Type B pancreatic cell (in vitro differentiated cells): ENCODE results near the gene GABPB1.

- PRO-cap: bidirectional peak, plus-strand start at chr15:45522519, minus-strand start at chr15:45522470
Observed at GRCh38 chr15:45521859-45522713, 469 bp downstream of the SLC30A4 start.

- PRO-cap: no peak
Observed at GRCh38 chr15:45648440-45649286, 13.8 kb downstream of the SQOR start.

GRCh38 chr15:46472606-46473018 lies 837.8 kb downstream of the SQOR start:
- PRO-cap: no peak

DNA sequence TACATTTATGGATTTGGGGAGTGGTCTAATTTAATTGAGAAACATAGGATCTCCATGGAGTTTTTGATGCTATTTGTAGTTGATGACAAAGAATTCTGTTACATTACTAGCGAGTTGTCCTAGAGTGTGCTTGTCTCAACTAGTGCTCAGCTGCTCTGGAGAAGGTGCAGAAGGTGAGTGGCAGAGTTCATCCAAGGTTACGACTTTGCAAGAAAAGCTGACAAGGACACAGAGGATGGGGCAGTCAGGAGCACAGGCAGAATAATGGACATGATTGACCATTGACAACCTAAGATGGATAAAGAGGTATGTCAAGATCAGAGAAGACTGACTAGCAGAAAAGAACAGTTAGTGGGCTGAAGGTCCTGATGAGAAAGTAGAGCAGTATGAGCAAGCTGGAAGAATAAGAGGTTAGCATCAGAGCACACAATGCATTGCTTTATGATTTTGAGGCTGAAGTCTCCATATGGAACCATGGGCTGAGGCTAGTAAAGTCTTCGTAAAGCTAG lies 35.9 kb downstream of the SEMA6D start:
- PRO-cap: no peak

DNA sequence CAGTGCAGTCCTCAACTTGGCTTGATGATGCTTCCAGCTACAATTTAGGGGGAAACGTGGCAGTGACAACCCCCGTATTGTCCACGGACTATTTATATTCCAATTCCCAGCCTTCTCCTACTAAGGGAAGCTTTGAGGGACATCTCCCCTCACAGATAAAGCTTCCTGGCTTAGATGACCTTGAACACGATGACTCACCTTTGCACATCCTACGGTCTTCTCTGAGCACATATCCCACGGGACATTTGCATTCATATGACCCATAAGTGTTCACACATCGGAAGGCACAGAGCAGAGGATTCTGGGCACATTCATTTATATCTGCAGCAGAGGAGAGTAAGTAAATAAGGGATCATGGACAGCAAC lies 101.4 kb downstream of the DUT start:
- PRO-cap: no peak

- PRO-cap: no peak
Observed at GRCh38 chr15:49421813-49422571, 1.1 kb upstream of the FGF7 start.

- PRO-cap: no peak
Observed at GRCh38 chr15:50100625-50100893, 18.5 kb downstream of the ATP8B4 start.

DNA sequence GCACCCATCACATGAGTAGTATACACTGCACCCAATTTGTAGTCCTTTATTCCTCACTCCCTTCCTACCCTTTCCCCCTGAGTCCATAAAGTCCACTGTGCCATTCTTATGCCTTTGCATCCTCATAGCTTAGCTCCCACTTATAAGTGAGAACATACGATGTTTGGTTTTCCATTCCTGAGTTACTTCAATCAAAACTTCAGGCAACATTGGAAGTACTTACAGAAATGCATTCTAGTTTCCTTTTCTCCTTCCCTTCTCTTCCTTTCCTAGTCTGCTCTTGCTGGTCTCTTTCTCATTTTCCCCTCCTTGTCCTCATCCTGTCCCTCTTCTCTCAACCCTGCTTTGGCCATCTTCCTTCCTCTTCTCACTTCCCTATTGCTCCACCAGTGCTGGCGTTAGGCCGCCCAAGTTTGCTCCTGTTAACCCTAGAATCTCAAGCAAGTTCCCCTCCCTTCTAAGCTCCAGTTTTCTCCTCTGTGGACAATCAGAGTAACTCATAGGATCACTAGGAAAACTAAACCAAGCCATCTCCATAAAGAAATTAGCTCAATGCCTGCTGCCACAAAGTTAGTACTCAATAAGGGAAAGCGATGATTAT lies 4.7 kb downstream of the ATP8B4 start:
- PRO-cap: no peak

- PRO-cap: no peak
Observed at GRCh38 chr15:50227033-50227588, 38.4 kb downstream of the HDC start.

- PRO-cap: bidirectional peak, plus-strand start at chr15:50354749, minus-strand start at chr15:50354754; bidirectional peak, plus-strand start at chr15:50354987, minus-strand start at chr15:50355163; bidirectional peak, plus-strand start at chr15:50355467, minus-strand start at chr15:50355448
Observed at GRCh38 chr15:50354630-50355732, at the start of gene GABPB1. GABPB1 (minus strand) TSS chr15:50355198.

DNA sequence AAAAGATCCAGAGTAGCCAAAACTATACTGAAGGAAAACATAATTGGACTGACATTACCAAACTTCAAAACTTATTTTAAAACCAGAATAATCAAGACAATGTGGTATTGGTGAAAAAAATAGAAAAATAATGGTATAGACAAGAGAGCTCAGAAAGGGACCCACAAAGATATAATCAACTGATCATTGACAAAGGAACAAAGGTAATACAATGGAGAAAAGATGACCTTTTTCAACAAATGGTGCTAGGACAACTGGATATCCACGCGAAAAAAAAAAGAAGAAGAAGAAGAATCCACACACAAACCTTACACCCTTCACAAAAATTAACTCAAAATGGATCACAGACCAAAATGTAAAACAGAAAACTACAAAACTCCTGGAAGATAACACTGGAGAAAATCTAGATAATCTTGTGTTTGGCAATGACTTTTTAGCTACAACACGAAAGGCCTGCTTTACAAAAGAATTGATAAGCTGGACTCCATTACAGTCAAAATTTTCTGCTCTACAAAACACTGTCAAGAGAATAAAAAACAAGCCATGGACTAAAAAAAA lies 9.4 kb downstream of the USP50 start:
- PRO-cap: no peak

GRCh38 chr15:50635625-50635824 lies 51.1 kb downstream of the TRPM7 start:
- PRO-cap: no peak

DNA sequence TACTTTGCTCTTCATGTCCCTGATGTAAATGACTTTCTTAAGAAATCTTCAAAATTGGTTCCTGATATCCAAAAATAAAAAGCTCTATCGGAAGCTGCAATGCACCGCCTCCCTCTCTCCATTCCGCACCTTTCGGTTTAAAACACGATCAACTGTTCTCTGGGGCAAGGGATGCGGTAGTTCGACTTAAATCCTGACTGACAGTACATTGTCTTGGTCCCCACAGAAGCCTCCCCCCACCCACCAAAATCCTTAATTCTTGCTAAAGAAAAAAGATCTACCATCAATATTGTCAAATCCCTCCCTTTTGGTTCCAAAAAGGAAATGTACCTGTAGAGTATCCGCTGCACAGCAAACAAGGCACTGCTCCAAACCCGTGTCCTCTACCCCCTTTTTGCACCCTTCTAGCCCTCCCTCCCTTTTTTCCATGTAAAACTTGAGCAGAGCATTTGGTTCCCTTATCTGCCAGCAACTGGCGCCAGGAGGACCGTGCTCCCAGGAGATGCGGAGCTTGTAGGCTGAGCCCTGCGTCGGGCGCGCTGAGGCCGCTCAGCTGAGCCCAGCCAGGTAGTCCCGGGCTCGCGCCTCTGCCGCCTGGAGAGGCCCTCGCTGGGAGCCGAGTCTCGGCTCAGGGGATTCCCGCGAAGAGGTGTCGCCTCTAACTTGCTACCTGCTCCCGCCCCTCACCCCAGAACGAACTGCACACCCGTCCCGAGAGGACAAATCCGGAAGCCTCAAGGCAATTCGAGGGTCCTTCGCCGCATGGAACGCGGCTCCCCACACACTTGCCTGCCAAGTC lies 727 bp downstream of the TRPM7 start:
- PRO-cap: bidirectional peak, plus-strand start at position 742 of the sequence, minus-strand start at position 589 of the sequence

DNA sequence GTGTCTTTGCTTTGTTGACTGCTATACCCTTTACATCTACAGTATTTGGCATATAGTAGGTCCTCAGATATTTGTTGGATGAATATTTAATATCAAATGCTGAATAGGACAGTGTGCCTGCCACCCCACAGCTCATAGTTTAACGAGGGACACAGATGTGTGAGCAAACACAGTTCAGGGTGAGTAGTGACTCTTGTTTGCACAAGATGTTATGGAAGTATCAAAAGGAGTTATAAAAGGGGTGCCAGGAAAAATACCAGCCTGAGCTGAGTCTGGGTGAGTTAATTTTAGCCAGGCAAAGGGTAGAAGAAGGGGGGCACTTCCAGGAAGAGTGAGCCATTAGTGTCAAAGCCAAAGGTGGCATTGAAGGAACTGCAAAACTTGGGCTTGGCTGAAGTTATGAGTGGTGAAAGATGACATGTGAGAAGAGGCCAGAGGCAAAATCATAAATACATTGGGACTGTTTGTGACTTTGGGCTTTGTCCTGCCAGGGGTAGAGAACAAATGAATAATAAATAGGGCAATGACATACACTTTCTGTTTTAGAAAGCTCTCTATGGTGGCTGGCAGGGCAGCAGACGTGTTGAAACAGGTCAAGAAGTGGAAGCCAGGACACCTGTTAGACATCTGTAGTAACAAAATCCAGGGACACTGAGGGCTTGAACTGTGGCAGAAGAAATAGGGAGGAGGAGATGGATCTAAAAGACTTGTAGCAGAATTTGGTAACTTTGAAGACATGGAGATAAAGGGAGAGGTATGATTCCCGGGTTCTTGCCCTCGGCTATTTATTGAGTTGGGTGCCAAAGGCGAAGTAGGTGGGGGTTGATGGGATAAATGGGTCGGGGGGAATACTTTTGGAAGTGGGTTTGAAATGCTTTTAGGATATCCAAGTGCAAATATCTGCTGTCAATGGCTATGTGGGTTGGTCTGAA lies 2.0 kb upstream of the SPPL2A start:
- PRO-cap: no peak

GRCh38 chr15:50877004-50877528 lies 31.4 kb upstream of the AP4E1 start:
- PRO-cap: no peak

DNA sequence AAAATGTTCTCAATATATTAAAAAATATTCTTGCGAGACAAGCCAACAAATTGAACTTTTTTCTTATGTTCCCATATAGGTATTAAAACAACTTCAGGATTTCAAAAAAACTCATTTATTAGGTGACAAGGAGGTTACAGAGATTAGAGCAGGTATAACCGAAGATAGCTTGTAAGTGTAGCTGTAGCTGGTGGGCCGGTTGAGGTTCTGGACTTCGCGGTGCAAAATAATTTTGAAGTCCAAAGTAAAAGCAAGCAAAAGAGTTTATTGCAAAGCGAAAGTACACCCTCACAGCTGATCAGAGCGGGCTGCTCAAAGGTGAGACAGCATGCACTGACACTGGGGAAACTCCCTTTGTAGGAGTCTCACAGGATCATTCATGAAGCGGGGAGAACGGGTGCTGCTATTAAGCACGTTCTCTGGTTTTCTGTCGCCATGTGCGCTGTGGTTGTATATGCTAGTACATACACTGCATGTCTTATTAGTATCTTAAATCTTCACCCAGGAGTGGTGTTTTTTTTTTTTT lies 1.6 kb upstream of the AP4E1 start:
- PRO-cap: no peak

- PRO-cap: no peak
Observed at GRCh38 chr15:51036885-51037979, 57.5 kb downstream of the TNFAIP8L3 start.

DNA sequence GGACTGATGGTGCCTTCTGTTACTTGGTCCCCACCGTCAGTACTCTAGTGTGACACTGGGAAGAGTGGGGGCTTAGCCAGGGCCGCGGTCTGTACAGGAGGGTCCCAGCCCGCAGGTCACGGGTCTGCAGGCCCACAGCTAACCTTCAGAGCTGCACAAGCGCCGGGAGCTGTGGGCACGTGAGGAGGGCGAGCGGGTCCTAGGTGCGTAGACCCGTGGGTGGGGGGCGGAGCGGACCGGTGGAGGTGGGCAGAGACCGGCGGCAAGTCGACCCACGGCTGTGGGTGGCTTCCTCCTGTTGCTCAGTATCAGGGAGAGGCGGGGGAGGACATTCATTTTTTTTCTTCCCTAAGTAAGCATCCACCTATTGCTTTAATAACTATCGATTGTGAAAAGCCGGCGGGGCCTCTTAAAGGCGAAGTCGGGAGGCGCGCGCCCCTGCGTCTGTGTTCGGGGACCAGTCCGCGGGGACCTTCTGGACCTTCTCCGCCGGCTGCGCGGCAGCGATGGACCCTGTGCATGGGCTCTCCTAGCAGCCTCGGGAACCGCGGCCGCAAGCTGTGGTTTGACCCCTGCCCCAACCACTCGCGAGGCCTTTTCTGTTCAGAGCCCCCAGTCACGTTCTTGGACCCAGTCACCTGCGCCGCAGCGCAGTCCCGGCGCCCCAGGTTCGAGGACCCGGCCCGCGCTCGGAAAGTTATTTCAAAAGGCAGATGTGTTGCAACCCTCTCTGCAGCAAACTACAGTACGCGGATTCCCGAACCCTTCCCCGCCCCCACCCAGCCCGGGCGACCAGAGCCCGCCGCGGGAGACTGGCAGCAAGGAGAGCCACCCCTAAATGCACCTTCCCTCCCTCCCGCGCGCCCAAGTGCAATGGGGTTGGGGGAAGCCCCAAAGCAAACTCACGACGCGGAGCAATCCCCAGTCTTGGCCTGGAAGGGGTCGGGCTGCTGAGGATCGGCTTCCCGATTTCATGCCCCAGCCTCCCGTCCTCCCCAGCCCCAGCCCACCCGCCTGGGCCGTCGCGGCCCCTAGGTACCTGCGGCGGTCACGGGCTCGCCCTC lies 869 bp downstream of the TNFAIP8L3 start:
- PRO-cap: no peak

DNA sequence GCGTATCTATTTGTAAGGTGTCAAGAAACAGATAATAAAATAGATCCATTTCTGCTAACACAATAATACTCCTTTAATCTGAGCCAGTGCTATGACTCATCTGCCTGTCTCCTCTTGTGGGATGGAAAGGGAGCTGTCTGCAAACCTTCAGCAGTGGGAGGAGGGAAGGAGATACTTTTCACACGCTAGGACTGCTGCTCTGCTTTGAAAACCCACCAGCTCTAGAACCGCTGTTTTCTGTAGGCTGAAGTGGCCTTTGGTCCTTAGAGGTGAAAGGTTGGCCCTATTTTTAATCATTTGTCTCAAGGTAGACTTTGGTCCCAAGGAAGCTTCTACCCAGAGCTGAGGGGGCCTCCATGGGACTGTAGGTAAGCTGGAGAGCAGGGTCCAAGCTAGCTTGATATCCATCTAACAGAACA lies 3.4 kb upstream of the TNFAIP8L3 start:
- PRO-cap: no peak

GRCh38 chr15:51334080-51334517 lies 4.3 kb downstream of the CYP19A1 start:
- PRO-cap: no peak